ENCODE measurements around a stretch of chr2.

DNA sequence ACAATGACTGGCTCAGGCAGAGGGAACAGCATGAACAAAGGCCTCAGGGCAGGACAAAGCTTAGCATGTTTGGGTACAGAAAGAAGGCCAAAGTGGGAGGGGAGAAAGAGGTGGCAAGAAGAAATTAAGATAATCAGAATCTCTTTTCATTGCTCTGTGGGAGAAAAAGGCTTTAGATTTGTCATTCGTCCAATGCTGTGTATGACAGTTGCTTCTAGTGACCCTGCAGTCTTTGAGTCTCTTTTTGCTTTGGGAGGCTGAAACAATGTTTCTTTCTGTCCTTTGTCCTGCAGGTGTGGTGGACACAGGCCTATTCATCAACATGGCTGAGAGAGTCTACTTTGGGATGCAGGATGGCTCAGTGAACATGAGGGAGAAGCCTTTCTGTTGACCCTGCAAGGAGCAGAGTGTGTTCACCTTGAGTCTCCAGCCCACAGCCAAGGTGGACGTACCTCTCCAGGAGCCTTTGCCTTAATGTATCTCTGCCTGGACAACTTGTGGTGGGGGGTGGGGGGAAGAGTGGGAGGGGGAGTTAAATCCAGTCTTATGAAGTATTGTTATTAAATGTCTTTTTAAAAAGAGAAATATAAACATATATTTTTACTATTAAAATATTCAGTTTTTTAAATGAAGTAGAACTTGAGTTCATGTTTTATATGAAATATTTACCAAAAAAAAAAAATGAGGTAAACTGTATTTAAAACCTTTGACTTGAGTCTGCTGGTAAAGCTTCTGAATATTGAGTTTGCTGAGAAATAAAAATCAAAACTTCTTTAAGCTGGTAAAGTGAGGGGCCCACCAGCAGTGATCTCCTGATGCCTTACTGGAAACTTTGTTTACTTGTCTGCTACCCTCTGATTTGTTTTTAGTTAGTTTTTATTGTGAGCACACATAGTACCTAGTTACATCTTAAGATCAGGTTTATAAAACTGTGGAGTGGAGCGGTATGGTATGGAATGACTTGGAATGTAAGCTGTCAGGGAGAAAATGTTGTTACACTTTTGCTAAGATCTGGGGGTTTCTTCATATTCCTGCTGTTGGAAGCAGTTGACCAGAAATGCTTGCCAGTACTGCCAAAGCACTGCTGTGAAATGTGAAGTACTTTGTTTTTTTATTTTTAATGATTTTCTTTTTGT lies 58.6 kb downstream of the RPIA start:
- RRBS, result no CpG with 5 or more reads among the region's 3 CpGs

DNA sequence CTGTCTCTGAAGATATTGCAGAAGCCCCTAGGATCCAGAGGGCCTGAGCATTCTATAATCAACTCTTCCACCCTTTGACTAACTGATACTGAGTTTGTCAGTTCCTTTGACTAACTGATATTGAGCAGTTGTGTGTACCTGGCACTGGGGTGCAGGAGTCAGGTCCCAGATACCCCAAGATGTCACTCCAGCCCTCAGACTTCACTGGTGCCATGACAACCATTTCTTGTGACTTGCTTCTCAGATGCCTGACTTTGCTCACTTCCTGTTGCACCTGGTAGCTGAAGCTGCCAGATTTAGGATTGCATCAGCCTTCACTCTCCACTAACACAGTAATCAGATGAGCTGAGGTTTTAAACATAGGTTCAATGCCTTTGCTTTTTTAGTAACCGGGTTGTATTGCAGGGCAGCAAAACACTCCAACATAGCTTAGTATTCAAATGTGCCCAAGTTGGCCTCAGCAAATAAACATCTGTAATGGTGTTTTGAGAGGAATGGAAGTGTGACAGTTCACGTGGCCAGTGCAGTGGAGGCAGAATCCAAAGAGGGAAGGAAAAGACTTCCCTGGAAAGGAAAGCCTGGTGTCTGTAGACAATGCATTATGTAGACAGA lies 62.8 kb downstream of the RPIA start:
- RRBS, result no CpG with 5 or more reads among the region's 2 CpGs

DNA sequence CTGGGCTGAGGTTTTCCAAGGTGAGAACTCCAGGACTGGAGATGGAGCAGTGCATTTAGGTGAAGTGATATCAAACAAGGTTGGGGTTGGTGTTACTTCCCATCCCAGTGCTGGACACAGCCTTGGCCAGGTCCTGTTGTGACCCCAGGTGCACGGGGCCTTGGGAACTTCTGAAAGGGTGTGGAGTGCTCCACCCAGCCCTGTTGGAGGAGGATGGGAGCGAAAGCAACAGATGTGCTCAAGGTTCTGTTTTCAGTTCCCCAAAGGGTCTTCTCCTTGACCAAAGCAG lies 154.2 kb downstream of the RPIA start:
- RRBS, result no CpG with 5 or more reads among the region's 2 CpGs

DNA sequence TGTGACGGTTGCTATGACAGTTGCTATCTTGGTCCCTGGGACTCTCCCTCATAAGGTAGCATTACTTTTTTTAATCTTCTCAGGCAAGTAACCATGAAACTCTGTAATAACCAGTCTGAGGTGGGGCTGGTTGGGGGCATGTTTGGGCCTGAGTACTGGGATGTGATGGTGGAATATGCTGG lies 154.5 kb downstream of the RPIA start:
- RRBS, result no CpG with 5 or more reads among the region's 1 CpG

GRCh38 chr2:88857181-88857750 lies 165.8 kb downstream of the RPIA start:
- RRBS, result no CpG with 5 or more reads among the region's 11 CpGs

DNA sequence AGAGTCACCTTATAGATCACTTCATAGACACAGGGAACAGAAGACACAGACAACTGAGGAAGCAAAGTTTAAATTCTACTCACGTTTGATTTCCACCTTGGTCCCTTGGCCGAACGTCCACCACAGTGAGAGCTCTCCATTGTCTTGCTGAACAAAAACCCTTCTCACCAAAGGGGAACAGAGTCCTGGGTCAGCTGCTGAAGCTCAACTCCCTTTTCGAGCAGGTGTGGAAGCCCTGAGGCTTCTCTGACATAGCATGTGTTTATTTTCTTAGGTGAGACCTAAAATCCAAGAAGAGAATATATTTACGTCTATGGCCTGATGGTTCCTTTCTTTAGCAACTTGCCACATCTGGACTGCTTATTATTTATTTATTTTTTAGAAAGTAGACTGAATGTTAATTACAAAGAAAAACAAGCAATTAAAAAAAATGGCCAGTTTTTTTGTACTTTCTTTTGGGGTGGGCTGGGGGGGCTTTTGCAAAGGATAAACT lies 170.4 kb downstream of the RPIA start:
- RRBS, result no CpG with 5 or more reads among the region's 5 CpGs

DNA sequence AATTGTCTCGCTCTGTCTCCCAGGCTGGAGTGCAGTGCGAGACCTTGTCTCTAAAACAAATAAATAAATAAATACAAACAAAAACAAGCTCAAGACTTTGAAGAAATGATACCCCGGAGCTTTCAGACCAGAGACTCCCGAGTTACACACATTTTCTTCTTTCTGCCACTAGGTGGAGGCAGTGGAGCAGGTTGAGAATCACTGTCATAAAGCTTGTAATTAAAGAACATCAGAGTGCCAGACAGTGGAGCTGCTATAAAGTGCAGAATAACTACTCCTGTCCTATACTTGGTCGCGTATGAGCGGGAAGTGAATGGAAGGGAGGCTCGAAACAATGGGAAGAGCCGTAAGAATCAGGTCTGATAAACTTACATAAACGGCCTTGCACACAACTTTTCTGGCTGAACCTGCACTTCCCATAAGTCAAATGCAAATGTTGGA lies 188.9 kb downstream of the RPIA start:
- RRBS, result no CpG with 5 or more reads among the region's 10 CpGs

GRCh38 chr2:89213838-89214224 lies 522.4 kb downstream of the RPIA start:
- RRBS, result no CpG with 5 or more reads among the region's 1 CpG

DNA sequence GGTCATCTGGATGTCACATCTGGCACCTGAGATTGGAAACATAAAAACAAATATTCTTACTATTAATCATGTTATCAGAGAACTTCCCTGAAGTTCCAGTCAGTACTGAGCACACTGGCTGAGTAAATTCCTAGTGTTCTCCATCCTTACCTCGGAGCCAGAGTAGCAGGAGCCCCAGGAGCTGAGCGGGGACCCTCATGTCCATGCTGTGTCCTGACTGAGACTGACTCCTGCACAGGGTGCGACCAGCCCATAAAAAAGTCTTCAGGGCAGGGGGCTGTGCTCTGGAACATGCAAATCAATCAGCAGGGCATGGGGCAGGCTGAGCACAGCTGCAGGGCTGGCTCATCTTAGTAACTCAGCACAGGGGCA lies 628.4 kb downstream of the RPIA start:
- RRBS, result no CpG with 5 or more reads among the region's 3 CpGs

DNA sequence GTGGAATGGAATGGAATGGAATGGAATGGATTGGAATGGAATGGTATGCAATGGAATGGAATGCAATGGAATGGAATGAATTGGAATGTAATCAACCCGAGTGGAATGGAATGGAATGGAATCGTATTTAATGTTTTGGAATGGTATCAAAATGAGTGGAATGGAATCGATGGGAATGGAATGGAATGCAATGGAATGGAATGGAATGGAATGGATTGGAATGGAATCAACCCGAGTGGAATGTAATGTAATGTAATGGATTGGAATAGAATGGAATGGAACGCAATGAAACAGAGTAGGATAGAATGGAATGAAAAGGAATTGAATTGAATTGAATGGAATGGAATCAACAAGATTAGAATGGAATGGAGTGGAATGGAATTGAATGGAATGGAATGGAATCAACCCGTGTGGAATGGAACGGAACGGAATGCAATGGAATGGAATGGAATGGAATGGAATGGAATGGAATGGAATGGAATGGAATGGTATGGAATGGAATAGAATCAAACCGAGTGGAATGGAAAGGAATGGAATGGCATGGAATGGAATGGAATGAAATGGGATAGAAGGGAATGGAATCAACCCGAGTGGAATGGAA lies 1146.3 kb downstream of the RPIA start:
- RRBS, result no CpG with 5 or more reads among the region's 10 CpGs

GRCh38 chr2:94985442-94985888 lies 40.0 kb upstream of the MAL start:
- RRBS, result no CpG with 5 or more reads among the region's 6 CpGs

DNA sequence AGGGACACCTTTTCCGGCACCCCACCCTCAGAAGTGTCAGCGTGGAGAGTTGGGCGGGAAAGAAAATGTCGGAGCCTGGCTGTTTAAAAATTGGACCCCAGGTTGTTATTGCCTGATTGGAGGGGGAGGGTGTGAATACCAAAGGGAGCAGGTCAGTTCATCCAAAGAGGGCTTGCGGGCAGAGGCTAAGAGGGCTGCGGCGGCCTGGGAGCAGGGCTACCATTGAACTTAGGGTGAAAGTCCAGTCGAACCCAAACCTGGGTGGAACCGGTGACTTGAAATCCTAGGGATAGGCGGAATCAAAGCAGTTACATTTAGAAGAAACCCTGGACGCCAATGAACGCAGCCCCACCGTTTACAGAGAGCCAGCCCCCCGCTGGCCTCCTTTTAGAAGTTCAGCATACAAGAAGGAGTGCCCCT lies 1.3 kb downstream of the MAL start:
- RRBS, result 35% methylated on average over 1 of the region's 14 CpGs

GRCh38 chr2:95029663-95030325 lies 4.3 kb downstream of the MAL start:
- RRBS, result no CpG with 5 or more reads among the region's 7 CpGs

- RRBS, result no CpG with 5 or more reads among the region's 7 CpGs
Measured at GRCh38 chr2:95047857-95048132, 22.3 kb downstream of the MAL start.

DNA sequence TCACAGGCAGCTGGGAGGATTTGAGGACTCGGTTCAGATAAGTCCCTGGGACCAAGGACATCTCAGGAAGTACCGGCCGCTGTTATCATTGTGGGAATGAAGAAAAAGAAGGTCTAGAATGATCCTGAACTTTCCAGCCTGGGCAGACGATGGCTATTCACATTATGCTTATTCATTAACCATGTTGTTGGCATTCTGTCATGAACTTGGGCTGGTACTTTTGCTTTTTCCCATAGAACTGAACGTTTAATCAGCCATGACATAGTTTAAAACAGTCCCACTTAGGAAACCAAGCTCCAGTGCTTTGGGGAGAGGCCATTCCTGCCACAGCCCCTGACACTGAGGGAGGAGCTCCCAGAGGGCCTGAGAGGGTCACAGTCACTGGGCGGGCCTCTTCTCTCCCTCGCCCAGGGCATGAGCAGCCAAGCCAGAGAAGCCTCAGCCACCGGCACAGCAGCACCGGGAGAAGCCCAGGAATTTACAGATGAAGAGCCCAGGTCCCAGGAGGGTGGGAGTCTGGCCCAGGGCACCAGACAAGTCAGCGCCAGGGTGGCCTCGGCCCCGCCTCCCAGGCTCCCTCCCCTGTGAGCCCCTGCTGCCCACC lies 33.5 kb downstream of the MAL start:
- RRBS, result no CpG with 5 or more reads among the region's 12 CpGs

- RRBS, result no CpG with 5 or more reads among the region's 8 CpGs
Measured at GRCh38 chr2:95060833-95061281, 35.3 kb downstream of the MAL start.

GRCh38 chr2:95389605-95390469 lies 12.7 kb upstream of the FAHD2A start:
- RRBS, result 83% methylated on average over 6 of the region's 27 CpGs

DNA sequence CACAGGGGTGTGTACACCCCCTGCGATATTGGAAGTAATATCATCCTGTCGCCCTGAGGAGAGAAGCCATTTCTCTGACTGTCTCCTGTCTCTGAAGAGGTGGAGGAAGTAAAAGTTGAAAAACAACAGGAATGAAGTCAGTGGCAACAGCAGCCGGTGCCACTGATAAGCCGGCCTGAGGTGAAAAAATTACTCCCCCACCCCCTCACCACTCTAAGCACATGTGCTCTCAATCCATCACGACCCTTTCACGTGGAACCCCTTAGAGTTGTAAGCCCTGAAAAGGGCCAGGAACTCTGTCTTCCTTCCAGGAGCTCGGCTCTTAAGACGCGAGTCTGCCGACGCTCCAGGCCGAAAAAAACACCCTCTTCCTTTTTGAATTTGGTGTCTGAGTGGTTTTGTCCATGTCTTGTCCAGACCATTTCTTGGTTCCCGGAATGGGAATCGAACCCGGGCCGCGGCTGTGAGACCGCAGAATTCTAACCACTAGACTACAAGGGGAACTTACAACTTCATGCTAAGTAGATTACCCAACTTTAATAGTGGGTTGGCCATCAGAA lies 40.7 kb upstream of the TRIM43 start:
- RRBS, result no CpG with 5 or more reads among the region's 18 CpGs

DNA sequence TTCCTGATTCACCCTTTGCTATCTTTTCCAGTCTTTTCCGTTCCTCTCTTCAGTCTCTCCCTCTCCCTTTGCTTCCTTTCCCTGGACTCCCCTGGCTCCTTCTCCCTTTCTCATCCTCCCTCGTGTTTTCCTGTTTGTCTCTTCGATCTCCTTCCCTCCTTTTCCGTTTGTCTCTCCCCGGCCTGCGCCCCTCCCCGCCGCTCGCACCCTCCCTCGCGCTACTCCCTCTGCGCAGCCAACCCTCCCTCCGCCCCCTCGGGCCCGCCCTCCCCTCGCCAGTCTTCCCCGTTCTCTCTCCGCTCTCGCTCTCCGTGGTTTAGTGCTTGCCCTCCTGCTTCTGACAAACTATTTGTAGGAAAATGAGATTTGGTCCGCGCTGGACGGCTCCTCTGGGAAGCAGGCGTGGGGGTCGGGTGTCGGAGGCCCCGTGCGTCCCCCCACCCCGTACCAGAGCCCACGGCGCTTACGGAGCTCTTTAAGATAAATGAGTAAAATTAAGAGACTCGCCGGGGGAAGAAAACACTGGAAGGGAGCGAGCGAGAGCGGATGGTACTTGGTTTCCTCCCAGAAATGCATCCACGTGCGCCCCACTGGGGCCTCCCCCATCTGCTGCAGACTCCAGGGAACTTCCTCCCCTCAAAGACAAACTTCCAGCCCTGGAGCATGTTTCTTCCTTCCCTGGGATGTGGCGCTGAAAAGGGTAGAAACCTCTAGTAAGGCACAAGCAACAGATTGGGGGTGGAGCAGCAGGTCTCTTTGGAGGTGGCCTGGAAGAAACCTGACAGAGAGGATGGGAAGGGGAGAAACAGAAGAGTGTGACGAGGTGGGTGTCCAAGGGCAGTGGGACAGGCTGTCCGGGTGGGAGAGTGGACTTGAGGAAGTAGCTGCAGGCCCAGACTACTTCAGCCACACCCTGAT lies 91.0 kb downstream of the TRIM43 start:
- RRBS, result no CpG with 5 or more reads among the region's 42 CpGs

DNA sequence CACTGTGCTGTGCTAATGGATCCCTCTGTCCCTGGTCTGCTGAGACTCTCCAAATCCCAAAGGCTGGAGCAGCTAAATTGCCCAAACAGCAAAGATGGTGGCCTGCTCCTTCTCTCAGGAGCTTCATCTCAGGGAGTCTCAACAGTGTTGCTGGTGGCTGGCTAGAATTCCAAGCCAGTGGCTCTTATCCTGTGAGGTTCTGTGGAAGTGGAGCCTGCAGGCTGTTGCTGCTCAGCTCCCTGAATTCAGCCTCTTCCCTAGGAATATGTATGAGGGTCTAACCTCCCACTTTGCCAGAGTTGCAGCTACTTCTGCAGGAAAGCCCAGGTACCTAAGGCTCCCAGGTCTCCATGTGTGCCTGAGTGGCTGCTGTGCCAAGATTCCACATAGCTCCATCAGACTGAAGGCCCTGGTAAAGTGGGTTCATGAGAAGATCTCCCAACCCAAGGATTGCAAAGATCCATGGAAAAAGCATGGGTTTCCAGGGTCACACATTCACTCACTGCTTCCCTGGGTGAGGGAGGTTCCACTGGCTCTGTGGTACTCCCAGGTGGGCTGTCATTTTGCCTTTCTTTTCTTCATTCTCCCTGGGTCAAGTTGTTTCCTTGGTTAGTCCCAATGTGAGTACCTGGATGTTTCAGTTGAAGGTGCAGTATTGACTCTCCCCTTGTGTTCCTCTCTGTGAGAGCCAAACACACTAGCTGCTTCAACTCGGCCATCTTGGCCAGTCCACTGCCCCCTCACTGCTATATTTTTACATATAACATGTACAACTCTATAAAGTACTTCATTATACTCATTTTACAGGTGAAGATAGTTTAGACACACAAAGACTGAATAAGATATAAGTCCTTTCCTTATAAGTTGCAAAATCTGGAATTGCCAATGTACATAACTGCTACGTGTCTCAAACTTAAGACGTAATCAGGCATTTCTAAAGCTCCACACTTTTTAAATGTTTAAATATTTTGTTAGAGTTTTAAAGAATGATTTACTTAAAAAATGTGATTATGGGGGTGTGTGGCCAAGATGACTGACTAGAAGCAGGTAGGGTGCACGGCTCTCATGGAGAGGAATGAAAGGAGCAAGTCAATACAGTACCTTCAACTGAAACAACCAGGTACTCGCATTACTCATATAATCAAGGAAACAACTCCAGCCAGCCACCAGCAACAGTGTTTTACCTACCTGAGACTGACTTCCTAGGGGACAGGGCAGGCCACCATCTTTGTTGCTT lies 161.2 kb downstream of the ANKRD36C start:
- RRBS, result no CpG with 5 or more reads among the region's 5 CpGs

All from BE2C (cell line).